GM23338 (cell line): Measurements from ENCODE around the genes TAS1R3 and TMEM240.

DNA sequence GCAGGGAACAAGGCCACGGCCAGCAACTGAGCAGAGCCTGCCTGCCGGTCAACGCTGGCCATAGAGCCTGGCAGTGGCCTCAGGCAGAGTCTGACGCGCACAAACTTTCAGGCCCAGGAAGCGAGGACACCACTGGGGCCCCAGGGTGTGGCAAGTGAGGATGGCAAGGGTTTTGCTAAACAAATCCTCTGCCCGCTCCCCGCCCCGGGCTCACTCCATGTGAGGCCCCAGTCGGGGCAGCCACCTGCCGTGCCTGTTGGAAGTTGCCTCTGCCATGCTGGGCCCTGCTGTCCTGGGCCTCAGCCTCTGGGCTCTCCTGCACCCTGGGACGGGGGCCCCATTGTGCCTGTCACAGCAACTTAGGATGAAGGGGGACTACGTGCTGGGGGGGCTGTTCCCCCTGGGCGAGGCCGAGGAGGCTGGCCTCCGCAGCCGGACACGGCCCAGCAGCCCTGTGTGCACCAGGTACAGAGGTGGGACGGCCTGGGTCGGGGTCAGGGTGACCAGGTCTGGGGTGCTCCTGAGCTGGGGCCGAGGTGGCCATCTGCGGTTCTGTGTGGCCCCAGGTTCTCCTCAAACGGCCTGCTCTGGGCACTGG lies at the start of gene TAS1R3:
TAS1R3 (plus strand) TSS at position 209 of the 598 bp plus-strand sequence.
- PRO-cap = no peak
- RAMPAGE, long total RNA = no peak

- PRO-cap = no peak
- RAMPAGE, long total RNA = no peak
Observed at GRCh38 chr1:1351882-1352657, 2.9 kb upstream of the DVL1 start.

DNA sequence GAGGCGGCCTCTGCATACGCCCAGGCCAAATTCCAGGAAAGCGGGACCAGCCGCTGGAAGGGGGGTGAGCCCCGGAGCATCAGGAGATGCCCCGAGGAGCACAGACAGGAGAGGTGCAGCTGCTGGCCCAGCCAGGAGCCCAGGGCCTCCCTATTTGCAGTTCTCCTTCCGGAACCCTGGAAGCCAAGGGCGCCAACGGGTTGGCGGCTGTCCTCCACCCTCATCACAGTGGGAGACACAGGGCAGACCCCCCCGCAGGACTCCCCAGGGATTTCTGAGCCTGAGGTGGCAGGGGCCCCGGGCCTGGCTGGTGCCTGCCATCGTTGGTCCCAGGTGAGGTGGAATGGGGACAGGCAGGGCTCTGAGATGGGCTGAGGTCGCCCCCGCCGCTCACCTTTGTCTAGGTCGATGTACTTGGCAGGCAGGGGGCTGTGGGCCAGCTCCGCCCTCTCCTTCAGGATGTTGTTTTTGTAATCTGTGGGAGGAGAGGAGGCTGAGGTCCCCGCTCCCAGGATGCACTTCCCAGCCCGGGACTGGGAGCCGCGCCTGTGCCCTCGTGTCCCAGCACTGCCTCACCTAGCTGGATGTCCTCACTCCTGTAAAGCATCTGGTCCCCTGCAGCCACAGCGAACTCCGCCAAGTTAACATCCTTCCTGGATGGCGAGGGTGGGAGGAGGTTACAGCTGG lies 4.4 kb upstream of the DVL1 start:
- PRO-cap = bidirectional peak, plus-strand start at position 518 of the sequence, minus-strand start at position 345 of the sequence
- RAMPAGE, long total RNA = no peak

- PRO-cap = no peak
- RAMPAGE, long total RNA = no peak
Observed at GRCh38 chr1:1418687-1419631, 2.1 kb downstream of the ANKRD65 start.

- PRO-cap = bidirectional peak, plus-strand start at chr1:1434538, minus-strand start at chr1:1434399
- RAMPAGE, long total RNA = no peak
Observed at GRCh38 chr1:1434221-1434912, 1.1 kb upstream of the VWA1 start.

GRCh38 chr1:1540533-1541374 lies at the start of gene TMEM240:
Gene TMEM240, minus strand, starts transcription at chr1:1540624.
- PRO-cap = bidirectional peak, plus-strand start at chr1:1540719, minus-strand start at chr1:1540603
- RAMPAGE, long total RNA = no peak

DNA sequence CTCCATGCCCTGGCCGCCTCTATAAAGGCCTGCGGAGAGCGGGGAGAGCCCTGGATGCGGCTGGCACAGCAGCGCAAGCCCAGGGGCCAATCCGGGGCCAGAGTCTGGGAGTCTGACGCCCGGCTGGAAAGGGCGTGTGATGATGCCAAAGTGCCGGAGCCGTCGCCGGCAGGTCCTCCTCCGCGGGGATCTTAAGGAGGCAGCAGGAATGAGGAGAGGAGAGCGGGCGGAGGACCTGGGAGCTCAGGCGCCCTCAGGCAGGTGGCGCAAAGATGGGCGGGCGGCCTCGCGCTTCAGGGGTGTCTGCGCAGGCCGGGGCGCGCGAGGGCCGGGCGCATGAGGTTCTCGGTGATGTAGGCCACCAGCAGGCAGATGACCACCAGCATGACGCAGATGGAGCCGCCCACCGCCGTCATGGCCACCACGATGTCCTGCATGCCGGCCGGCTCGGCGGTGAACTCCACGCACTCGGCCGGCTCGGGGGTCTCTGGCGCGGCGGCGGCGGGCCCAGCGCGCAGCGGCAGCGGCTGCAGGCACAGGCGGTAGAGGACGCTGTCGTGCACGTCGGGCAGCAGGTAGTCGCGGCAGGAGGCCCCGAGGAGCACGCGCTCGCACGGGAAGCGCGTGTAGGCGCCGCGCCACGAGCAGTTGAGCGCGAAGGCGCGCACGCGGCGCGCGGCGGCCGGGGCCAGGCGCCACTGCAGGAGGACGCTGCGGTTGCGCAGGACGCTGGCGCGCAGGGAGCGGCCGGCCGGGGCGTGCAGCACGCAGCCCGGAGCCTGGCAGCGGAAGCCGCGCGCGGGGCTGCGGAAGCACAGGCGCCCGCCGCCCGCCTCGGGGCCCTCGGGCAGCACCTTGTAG lies 663 bp downstream of the FNDC10 start:
- PRO-cap = bidirectional peak, plus-strand start at position 578 of the sequence, minus-strand start at position 489 of the sequence
- RAMPAGE, long total RNA = no peak

GRCh38 chr1:1624938-1625494 lies 7.0 kb upstream of the MMP23B start:
- PRO-cap = no peak
- RAMPAGE, long total RNA = no peak

DNA sequence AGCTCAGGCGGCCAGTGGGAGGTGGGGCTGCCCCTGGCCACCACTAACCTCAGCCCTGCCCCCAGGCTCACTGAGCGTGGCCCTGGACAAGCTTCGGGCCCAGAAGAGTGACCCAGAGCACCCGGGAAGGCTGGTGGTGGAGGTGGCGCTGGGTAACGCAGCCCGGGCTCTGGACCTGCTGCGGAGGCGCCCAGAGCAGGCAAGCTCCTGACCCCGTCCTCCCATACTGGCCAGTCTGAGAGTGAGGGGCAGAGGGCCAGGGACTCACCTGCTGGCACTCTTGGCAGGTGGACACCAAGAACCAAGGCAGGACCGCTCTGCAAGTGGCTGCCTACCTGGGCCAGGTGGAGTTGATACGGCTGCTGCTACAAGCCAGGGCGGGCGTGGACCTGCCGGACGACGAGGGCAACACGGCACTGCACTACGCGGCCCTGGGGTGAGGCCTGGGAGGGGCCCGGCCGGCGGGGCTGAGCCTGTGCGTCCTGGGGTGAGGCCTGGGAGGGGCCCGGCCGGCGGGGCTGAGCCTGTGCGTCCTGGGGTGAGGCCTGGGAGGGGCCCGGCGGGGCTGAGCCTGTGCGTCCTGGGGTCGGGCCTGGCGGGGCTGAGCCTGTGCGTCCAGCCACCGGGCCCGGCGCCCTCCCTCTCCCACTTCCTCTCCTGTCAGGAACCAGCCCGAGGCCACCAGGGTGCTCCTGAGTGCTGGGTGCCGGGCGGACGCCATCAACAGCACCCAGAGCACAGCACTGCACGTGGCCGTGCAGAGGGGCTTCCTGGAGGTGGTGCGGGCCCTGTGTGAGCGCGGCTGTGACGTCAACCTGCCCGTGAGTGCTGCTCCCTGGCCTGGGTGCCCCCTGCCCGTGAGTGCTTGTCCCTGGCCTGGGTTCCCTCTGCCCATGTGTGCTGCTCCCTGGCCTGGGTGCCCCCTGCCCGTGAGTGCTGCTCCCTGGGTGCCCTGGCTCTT lies 4.7 kb upstream of the MMP23B start:
- PRO-cap = no peak
- RAMPAGE, long total RNA = no peak

- PRO-cap = bidirectional peak, plus-strand start at chr1:1629635, minus-strand start at chr1:1629562
- RAMPAGE, long total RNA = no peak
Observed at GRCh38 chr1:1629367-1629875, 2.6 kb upstream of the MMP23B start.

GRCh38 chr1:1661885-1662657 lies 3.3 kb upstream of the CDK11B start:
- PRO-cap = no peak
- RAMPAGE, long total RNA = no peak

GRCh38 chr1:1782084-1782337 lies 3.7 kb upstream of the NADK start:
- PRO-cap = bidirectional peak, plus-strand start at chr1:1782276, minus-strand start at chr1:1782005
- RAMPAGE, long total RNA = no peak

- PRO-cap = no peak
- RAMPAGE, long total RNA = no peak
Observed at GRCh38 chr1:1790199-1790627, 11.9 kb upstream of the NADK start.

GRCh38 chr1:1842740-1843265 lies 48.1 kb downstream of the GNB1 start:
- PRO-cap = no peak
- RAMPAGE, long total RNA = no peak

GRCh38 chr1:1881000-1882025 lies 9.6 kb downstream of the GNB1 start:
- PRO-cap = no peak
- RAMPAGE, long total RNA = no peak

DNA sequence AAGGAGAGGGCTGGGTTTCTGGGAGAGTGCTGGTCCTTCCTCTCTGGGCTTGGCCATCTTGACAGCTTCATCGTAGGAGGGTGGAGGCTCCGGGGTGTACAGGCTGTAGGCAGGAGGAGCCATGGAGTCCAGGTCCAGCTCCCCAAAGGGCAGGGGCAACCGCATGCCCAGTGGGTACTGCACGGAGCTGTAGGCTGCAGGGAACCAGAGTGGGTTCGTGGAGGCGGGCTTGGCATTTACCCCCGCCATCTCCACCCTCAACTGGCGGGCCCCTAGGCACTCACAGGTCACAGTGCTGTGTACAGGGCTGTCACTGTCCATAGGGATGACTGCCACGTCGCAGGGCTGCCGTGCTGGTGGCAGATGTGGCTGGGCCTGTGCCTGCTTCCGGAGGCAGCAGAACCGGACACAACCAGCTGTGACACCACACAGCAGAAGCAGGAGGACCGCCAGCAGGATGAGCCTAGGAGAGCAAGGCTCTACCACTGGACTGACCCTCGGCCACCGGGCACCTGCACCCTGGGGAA lies 1.0 kb downstream of the TMEM52 start:
- PRO-cap = unidirectional peak, plus-strand start at position 434 of the sequence
- RAMPAGE, long total RNA = no peak

DNA sequence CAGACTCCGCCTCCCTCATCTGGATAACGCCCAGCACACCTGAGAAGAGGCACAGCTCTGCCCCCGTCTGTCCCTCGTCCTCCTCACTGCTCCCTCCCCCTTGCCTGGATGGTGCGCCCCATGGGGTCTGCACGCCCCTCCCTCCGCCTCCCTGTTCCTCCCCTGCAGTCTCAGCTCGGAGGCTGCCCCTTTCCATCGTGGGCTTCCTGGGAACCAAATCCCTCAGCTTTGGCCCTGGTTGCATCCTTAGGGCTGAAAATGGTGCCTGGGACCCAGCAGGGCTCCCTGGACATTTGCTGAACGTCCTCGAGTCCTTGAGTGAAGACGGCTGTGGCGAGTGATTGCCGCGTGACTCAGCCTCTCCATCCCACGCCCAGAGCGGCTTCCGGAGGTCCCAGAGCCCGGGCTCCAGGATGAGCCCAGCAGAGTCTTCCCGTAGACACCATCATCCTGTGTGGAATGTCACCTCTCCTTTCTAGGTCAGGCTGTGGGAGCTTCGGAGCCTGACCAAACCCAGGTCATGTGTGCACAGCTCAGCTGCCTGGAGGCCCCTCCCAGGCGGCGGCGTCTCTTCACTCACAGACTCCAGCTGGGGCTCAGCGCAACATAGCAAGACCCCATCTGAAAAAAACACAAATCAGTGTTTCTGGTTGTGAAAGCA lies 38.1 kb downstream of the PRKCZ start:
- PRO-cap = no peak
- RAMPAGE, long total RNA = no peak

DNA sequence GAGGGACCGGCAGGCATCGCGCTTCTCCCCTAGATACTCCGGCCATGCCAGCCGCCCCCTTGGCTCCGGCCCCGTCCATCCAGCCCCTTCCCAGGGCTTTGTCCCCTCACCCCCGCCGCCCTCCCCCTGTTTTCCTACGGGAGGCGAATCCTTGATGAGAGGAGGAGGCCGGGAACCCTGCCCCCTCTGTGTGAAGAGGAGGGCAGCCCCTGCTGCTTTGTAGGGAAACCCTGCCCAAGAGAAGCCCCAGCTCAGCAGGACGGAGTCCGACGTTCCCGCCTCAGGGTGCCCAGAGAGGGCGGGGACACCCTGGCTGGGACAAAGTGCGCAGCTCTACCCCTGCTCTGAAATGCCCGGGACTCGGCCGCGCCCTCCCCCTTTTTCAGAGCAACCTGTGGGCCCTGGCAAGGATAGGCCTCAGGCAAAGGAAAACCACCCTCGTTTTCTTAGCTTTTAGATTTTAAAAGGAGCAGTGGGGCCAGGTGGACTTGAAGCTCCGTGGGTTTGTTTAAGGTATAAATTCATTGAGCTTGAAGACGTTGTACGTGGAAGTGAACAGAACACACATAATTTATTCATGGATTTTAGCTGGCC lies 42.0 kb downstream of the PRKCZ start:
- PRO-cap = no peak
- RAMPAGE, long total RNA = no peak

GRCh38 chr1:2134362-2134622 lies 60.3 kb downstream of the FAAP20 start:
- PRO-cap = no peak
- RAMPAGE, long total RNA = no peak

DNA sequence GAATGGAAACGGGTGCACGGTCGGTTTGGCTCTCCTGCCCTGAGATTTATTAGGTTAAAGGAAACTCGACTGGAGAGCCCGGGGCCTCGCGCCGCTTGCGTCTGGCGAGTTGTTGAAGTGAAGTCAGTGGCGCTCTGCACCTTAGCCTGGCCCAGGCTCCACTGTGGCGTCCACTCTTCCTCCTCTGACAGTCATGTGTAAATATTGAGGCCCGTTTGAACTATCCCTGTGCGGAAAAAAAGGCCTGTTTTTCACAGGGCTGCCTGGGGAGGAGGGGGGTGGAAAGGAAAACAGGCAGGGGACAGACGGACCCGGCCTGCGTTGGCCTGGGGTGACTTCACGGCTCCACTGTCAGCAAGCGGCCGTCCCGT lies 60.0 kb downstream of the FAAP20 start:
- PRO-cap = no peak
- RAMPAGE, long total RNA = no peak